ENCODE results near the genes CNKSR2, PHEX, KLHL15 and MAGEB5.

GRCh38 chrX:20188864-20189664 lies 47.4 kb upstream of the EIF1AX start:
- PRO-cap, result no peak
- CAGE, long polyA plus RNA, result no peak

DNA sequence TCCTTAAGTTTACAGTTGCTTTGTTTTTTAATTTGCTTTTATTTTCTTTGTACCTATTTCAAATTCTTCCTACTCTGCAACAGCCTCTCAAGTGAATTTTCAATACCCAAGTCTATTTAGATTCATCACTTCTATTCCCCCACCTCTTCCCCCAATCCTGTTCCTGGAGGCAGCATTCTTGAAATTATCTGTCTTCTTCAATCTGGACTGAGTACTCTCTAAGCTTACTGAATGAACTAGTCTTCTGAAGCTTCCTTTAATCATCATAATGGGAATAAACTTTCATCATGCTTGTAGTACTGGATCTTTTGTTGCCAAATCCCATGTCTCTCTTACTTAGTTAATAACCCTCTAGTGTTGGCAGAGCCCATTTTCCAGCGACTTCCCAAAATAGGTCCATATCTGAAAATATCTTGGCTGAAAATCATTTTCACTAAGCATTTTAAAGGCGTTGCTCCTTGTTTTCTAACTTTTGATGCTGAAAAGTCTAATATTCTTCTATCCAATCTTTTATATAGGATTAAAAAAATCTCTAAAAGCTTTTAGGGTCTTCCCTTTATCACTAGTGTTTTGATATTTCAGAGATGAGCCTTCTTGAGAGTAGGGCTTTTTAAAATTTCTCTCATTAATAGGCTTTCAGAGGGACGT lies 39.6 kb downstream of the RPS6KA3 start:
- PRO-cap, result no peak
- CAGE, long polyA plus RNA, result no peak

DNA sequence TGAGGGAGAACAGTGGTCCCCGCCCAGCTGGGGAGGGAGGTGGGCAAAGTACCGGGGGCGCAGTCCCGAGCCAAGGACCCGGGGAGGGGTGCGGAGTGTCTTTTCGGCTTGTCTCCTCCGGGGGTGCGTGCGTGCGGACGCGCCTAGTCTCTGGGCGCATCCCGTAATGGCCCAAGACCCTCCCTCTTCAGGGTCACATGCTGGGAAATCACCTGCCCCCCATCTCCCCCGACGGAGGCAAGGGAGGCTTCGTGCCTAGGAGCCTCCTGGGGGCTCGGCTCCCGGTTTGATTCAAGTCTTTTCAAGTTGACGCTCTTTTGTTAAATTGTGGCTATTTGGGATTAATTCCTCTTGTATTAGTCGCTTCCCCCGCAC lies 609 bp upstream of the RPS6KA3 start:
- PRO-cap, result bidirectional peak, plus-strand start at position 222 of the sequence, minus-strand start at position 139 of the sequence
- CAGE, long polyA plus RNA, result no peak

- PRO-cap, result no peak
- CAGE, long polyA plus RNA, result no peak
These were observed 247.7 kb upstream of the RPS6KA3 start for GRCh38 chrX:20514519-20514781.

- PRO-cap, result bidirectional peak, plus-strand start at chrX:21374456, minus-strand start at chrX:21374102; bidirectional peak, plus-strand start at chrX:21374574, minus-strand start at chrX:21374542; bidirectional peak, plus-strand start at chrX:21374740, minus-strand start at chrX:21374660
- CAGE, long polyA plus RNA, result no peak
These were observed at the start of gene CNKSR2 for GRCh38 chrX:21373962-21374831. TSS of gene CNKSR2 (plus strand) at chrX:21374418.

- PRO-cap, result no peak
- CAGE, long polyA plus RNA, result no peak
These were observed 19.3 kb downstream of the SMPX start for GRCh38 chrX:21738335-21739277.

GRCh38 chrX:21757022-21757658 lies 776 bp downstream of the SMPX start:
- PRO-cap, result no peak
- CAGE, long polyA plus RNA, result no peak

DNA sequence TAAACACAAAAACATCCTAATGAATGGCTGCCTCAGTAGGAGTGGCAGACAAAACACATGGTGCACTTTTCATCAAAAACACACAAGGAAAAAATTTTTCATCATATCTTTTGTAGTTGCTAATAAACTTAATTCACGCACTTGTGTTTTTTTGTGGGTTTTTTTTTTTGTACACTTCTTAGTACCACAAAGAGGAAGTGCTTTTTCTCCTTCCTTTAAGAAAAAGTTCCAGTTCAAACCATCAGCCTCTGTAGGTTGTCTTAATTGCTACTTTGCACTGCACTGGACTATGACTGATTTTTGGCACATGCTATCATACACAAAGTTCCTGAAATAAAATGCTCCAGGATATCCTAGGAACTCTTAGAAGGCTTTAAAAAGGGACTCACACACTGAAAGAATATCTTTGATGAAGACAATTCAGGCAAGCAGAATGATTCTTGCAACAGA lies at the start of gene PHEX:
TSS of gene PHEX (plus strand) at position 263 of the 450 bp plus-strand sequence.
- PRO-cap, result no peak
- CAGE, long polyA plus RNA, result no peak

DNA sequence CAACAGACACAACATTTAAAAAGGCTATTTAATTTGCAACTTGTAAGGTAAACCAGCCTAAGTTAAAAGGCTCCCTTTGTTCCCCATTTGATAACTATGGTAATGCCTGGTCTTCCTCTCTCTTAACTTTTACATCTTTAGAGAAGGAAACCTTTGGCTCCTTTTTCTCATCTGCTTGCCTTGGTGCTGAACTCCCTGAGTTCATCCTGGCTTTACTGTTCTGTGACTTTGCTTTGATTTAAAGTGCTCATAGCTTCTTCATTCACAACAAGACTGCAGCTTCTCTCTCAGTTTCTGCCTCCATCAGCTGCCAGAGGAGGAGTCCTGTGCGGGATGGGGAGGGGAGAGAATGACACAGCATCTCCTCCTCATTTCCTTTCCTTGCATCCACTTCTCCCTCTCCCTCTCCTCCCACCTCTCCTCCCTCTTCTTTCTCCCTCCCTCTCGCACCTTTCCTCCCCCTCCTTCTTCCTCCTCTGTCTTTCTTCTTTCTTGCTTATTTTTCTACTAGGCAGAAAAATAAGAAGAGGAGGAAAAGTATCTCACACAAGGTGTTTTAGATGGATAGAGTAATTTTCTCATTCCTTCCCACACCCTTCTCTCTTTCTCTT lies 42.0 kb downstream of the CBLL2 start:
- PRO-cap, result no peak
- CAGE, long polyA plus RNA, result no peak

DNA sequence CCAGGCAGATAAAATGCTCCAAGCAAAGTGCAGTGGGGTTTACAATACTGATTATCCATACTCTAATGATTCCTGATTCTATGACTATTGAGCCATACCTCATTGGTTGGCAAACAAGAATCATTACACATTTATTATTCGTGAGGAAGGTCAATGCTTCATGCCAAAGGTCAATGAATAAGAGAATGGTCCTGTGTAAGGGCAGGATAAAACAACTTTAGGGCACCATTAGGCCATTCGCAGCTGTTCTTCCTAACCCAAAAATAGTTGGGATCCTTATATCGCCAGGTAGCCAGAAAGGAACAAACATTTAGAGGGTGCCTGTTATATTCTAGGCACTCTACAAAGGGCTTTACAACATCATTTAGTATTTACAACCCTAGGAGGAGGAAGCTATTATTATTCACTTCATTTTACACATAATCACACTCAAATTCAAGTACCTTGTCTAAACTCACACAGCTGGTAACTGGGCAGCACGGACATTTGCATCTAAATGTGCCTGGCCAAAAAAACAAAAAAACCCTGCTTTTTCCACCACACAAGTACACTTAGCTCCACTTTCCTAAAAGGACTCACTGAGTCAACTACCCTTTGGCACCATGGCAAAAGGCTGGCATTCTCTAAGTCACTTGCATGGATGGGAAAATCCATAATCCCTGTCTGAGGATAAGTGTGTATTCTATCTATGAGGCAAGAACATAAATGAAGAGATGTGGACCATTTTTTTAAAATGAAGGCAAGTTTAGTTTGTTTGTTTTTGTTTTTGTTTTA lies 18.4 kb upstream of the SAT1 start:
- PRO-cap, result no peak
- CAGE, long polyA plus RNA, result no peak

GRCh38 chrX:23766430-23767150 lies 16.4 kb upstream of the SAT1 start:
- PRO-cap, result no peak
- CAGE, long polyA plus RNA, result no peak

- PRO-cap, result no peak
- CAGE, long polyA plus RNA, result no peak
These were observed 2.3 kb downstream of the KLHL15 start for GRCh38 chrX:24024834-24024943.

- PRO-cap, result no peak
- CAGE, long polyA plus RNA, result no peak
These were observed at the start of gene KLHL15 for GRCh38 chrX:24026905-24027563. TSS of gene KLHL15 (minus strand) at chrX:24027186.

DNA sequence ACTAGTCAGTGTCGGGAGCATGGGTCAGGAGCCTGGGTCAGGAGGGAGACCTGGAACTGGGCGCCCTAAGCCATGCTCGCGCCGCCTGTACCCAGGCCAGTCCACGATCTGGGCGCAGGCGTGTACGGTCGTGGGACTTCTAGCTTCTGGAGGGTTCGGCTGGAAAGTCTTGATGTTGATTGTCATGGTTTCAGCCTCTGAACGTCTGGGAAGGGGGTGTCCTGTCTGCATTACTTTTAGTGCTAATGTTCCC lies 281 bp downstream of the EIF2S3 start:
- PRO-cap, result no peak
- CAGE, long polyA plus RNA, result no peak

- PRO-cap, result no peak
- CAGE, long polyA plus RNA, result no peak
These were observed 65.4 kb downstream of the ZFX start for GRCh38 chrX:24214783-24215437.

DNA sequence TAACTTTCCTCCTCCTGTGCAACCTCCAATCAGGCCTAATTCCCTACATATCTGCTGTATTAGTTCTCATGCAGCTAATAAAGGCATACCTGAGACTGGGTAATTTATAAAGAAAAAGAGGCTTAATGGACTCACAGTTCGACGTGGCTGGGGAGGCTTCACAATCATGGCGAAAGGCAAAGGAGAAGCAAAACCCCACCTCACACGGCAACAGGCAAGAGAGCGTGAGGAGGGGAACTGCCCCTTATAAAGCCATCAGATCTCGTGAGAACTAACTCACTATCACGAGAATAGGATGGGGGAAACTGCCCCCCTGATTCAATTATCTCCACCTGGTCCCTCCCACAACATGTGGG lies 16.7 kb downstream of the SUPT20HL2 start:
- PRO-cap, result no peak
- CAGE, long polyA plus RNA, result no peak

DNA sequence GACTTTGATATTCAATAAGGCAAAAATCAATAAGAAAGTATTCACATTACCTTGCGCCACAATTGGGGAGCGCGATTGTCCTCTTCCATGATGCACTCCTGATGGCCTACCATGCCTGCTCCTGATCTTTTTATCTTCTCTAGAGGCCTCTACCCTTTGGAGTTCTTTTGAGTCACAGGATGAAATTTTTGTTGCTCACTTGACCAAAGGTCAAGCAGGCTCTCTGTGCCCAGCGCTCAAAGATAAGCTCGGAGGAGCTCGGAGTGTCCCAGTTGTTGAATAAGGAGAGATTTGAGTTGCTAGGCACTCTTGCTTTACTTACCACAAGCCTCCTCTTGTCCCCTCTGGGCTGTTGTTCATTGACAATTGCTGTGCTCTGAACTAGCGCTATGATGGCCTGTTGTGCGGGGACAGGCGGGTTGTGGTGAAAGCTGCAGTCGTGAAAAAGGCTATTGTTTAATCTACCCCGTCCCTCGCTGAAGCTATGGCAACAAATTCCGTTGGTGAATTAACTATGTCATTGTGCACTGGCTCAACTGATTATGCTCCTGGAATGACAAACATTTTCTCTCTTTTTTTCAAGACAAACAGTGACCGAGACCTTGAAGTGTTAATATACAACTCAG lies 21.1 kb upstream of the POLA1 start:
- PRO-cap, result no peak
- CAGE, long polyA plus RNA, result no peak

DNA sequence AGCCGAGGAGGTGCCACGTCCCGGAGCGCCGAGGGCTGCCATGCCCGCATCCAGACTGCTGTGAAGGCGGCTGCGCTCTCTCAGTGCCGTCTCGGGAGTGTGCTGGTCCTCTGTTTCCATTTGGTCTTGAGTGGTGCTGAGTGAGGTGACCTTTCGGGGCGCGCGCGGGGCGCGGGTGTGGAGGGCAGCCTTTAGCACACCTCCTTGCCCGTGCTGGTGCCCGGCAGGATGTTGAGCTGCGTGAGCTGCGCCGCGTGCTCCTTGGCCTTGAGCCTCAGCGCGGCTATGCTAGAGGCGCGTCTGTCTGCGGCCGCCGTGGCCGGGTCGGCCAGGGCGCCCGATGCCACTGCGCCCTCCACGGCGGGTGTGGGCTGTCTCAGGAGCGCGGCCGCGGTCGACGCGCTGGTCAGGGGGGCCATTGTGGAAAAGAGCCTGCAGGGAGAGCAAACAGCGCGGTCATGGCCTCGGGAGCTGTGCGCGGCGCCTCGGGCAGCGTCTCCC lies 11.2 kb downstream of the ARX start:
- PRO-cap, result no peak
- CAGE, long polyA plus RNA, result no peak

- PRO-cap, result no peak
- CAGE, long polyA plus RNA, result no peak
These were observed 2.9 kb downstream of the ARX start for GRCh38 chrX:25012696-25013448.

DNA sequence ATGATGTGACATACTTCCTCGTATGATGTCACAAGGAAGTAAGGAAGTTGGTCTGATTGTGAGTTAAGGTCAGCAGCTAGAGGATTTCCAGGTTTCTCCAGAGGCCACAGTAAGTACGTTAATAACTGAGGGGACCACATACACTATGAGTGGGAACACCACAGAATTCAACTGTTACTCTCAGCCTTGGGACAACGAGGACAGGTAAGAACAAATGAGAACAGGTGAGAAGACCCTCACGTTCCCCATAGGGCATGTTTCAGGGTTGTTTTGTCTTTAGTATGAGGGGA lies at the start of gene MAGEB5:
TSS of gene MAGEB5 (plus strand) at position 175 of the 290 bp plus-strand sequence.
- PRO-cap, result no peak
- CAGE, long polyA plus RNA, result no peak